Epithelial cell of prostate (primary cell): ENCODE data around the gene SC5D.

- RRBS, result no CpG with 5 or more reads among the region's 8 CpGs
These were observed 3.3 kb downstream of the ARHGEF12 start for GRCh38 chr11:120339385-120340133.

DNA sequence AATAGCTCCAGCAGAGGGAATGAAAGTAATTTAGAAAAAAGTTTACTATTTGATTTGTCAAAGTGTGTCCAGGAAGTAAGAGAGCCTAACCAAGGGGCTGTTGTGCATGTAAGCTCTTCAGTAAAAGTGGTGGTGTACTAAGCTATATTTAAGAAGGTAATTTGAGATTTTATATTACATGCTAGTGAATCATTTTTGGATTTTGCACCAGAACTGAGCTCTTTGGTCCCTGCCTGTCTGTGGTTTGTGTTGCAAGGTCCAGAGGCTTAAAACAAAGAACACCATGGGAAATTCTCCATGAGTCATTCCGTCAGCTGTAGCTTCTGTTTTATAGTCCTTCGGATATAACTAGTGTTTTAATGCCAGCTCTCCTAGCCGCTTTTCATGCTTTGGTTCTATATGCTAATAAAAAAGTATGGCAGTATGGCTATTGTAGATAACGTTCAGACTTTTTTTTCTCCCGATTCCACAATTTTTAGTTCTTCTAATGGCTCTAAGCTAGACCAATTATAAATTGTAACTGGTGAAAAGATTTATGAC lies 64.6 kb downstream of the ARHGEF12 start:
- RRBS, result no CpG with 5 or more reads among the region's 5 CpGs

GRCh38 chr11:120453495-120454078 lies 58.0 kb upstream of the GRIK4 start:
- RRBS, result no CpG with 5 or more reads among the region's 3 CpGs

- RRBS, result no CpG with 5 or more reads among the region's 1 CpG
These were observed 53.5 kb upstream of the GRIK4 start for GRCh38 chr11:120458013-120458458.

GRCh38 chr11:120467086-120467532 lies 44.4 kb upstream of the GRIK4 start:
- RRBS, result no CpG with 5 or more reads among the region's 5 CpGs

DNA sequence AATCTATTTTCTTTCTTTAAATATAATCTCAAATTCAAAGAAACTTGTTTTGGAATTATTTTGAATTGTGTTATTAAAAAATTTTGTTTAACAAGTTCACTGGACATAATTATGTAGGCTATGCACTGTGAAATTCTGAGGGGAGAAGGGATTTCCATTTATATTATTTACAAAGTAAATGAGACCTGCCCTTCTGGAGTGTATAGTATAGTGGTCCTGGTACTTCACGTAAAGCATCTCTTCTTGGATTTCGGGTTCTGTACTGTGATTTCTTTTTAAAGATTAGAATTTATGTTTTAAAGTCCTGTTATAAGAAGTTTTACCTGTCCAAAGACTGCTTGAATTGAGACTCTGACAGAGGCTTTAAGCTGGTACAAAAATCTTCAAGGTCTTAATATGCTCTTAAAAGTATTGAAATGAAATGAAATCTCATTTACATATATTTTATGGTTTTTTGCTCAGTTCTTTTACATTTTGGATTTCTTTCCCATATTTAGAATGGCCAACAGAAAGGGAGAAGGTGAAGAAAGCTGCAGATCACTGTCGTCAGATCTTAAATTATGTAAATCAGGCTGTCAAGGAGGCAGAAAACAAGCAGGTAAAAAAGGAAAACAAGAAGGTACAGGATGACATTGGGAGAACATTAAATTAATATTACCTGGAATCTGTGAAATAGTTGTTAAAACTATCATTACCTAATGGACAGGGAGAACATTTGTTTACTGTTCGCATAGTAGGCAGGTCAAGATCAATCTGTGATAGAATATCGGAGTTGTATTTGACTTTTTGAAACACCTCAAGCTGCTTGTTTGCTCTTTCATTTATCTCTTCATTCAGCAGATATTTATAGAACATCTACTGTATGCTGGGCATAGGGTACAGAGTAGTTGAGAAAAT lies 42.5 kb upstream of the GRIK4 start:
- RRBS, result no CpG with 5 or more reads among the region's 5 CpGs

DNA sequence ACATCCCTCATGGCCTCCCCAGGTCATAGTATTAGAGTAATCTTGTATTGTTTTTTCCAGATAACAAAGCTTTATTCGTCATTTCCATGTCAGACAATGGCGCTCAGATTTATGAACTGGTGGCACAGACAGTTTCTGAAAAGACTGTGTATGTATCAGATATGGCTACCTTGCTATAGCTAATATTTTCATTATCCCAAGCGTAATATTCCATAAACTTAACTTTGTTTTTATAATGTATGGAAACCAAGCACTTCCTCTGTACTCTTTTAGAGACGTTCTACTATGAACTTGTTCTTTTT lies 35.0 kb upstream of the GRIK4 start:
- RRBS, result no CpG with 5 or more reads among the region's 4 CpGs

- RRBS, result no CpG with 5 or more reads among the region's 7 CpGs
These were observed 33.5 kb upstream of the GRIK4 start for GRCh38 chr11:120477812-120478641.

DNA sequence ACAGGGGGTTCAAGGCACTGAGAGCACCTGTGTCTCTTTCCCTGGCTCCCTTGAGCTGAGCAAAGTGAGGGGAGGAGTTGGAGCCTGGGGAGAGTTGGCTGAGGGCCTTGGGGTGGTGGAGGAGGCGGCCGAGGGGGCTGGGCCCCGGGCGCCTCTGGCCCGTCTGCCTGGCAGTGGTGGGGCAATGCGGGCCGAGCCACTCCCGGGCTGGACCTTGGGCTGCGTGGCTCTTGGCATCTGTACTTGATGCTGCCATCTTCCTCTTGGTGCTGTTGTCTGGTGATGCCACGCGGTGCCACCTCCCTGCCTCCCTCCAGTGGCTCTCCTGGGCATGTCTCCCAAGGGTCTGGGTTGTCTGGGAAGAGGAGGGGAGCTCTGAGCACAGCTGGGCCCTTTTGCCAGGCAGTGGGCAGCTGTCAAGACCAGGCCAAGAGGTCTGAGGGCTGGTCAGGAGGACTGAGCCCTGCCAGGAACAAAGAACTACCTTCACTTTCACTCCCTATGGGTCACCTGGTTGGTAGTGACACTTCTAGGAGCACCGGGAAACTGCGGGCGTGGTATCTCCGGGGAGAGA lies 1.3 kb downstream of the GRIK4 start:
- RRBS, result 47% methylated on average over 6 of the region's 15 CpGs

DNA sequence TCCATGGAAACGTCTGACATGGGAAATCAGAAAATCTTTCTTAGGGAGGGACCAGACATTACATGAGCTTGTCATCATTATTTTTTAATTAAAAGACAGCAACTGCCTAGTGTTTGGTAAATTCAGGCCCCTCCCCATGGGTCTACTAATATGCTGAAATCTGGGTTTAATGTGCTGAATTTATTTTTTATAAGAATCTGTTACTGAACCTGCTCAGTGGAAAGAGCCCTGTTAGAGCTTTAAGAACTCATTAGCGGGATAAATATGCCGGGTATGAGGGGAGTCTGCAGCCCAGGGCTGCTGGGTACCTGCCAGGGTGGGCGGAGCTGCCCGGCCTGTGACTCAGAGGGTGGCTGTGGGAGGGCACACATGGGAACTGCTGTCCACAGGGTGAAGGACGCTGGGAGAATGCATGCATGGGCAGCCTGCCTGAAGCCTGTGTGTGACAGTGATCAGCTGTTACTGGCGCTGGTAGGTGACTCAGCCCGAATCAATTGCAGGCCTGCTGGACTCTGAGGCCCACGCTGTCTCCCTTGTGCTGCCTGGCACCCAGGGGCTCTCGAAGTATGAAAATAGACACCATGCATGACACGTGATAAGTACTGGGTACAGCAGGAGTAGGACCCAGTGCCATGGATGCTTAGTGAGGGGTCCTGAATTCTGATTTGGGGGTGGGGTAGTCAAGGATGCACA lies 36.2 kb downstream of the GRIK4 start:
- RRBS, result 3% methylated on average over 3 of the region's 11 CpGs

DNA sequence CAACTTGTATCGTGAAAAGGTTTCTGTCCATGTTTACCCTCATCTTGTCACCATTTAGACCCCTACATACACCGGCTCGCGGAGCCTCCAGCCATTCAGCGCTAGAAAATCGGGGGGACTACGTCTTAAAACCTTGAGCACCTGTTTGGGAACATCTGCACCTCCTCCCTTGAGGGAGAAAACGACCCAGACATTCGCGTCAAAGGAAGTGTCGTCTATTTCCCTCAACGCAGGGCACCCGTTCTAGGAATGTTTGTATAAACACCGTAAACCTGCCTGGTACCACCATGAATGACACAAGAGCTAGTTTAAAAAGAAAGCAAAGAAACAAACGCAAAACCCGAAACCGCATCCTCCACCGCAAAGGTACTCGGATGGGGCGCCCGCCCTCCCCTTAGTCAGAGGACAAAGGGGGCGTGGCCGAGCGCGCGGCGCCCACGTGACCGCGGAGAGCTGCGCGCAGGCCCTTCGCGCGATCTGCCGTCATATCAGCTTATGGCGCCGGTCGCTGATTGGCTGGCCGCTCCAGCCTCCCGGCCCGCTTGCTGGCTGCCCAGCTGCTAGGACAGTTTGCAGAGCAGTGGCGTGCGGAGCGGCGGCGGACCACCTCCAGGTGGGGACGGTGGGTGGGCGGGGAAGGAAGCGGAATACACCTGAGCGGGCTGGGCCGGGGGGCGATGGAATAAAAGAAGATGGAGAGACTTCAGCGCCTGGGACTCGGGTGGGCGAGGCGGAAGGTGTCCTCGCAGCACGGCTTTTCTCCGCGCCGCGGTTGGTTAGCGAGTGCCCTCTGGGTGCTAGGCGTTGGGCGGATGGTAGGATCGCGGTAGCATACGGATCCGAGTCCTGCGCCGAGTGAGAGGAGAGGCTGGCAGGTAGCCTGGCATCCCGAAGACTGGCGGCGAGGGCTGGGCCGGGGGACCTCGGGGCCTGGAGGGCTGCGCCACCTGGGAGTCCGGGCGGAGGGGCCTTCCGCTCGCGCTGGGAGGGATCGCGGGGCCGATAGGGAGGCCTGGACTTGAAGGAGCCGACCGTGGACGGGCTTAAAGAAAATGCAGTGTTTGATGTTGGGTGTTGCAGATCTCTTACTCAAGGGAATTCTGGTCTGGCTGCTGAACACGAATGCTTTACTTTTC lies at the start of gene SC5D:
TSS of gene SC5D (plus strand) at position 568 of the 1,136 bp plus-strand sequence.
- RRBS, result 2% methylated on average over 4 of the region's 90 CpGs

- RRBS, result no CpG with 5 or more reads among the region's 2 CpGs
These were observed 29.7 kb downstream of the SORL1 start for GRCh38 chr11:121481737-121482283.

DNA sequence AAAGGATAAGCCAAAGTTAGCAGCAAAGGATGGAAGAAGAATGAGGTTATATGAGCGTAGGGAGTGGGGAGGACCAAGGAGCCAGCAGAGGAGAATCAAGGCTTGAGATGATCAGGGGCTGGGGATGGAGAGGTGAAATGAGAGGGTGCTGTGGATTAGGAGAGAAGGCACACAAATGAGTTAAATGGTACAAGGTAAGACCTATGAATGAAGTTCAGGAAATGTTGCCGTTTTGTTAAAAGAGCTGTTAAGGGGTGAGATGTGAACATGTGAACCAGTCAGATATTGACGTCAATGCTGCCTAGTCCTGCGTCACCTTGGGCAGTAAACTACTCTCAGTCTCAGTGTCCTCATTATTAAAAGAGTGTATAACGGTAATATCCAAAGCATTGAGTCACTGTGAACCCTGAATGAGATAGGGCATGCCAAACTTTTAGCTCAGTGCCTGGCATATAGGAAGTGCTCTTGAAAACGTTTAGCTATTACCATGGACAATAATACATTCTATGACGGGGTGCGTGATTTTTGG lies 33.0 kb downstream of the SORL1 start:
- RRBS, result no CpG with 5 or more reads among the region's 8 CpGs

DNA sequence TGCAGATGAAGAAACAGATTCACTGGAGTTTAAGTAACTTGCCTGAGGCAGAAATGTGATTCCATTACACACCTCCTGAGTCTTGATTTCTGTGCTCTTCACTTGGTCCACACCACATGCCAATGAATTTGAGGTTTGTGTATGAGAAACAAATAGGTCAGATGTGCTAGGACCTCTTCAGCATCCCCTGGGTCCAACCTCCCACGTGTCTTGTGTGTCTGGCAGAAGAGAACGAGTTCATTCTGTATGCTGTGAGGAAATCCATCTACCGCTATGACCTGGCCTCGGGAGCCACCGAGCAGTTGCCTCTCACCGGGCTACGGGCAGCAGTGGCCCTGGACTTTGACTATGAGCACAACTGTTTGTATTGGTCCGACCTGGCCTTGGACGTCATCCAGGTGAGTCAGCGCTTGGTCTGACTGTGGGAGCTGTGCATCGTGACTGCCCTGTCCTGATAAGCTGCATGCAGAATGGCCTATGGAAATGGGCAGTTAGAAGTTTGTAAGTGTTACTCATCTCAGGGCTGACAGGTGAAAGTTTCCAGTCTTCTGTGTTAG lies 101.7 kb downstream of the SORL1 start:
- RRBS, result no CpG with 5 or more reads among the region's 11 CpGs

- RRBS, result no CpG with 5 or more reads among the region's 5 CpGs
These were observed 200.9 kb downstream of the SORL1 start for GRCh38 chr11:121652942-121653475.

DNA sequence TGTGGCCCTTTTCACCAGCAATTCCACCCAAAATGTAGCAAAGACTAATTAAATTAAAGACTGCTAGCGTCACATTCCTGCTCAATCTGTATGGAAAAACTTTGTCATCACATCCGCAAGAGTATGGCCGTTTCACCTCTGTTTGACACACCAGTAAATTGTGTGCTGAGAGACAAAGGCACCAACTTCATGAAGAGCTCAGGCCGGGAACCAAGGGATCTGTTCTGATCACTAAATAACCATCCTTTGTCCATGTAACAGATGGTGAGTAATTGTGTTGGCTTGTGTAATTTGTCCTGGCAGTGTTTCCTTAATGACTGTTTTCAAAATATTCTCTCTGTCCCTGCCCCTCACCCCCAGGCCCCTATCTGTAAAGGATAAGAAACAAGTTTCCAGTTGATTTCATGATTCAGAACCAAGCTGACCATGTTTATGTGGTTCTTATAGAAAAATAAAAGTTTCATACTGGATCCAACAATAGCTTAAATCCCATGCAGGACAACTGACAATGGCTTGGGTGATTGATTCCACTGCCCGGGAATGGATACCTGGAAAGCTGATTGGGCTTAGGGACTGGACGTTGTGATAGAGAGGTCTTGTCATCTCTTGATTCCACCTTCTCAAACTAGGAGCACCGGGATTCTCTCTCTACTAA lies 210.1 kb downstream of the SORL1 start:
- RRBS, result 97% methylated on average over 2 of the region's 7 CpGs

- RRBS, result no CpG with 5 or more reads among the region's 6 CpGs
These were observed 221.0 kb downstream of the SORL1 start for GRCh38 chr11:121673022-121673533.

DNA sequence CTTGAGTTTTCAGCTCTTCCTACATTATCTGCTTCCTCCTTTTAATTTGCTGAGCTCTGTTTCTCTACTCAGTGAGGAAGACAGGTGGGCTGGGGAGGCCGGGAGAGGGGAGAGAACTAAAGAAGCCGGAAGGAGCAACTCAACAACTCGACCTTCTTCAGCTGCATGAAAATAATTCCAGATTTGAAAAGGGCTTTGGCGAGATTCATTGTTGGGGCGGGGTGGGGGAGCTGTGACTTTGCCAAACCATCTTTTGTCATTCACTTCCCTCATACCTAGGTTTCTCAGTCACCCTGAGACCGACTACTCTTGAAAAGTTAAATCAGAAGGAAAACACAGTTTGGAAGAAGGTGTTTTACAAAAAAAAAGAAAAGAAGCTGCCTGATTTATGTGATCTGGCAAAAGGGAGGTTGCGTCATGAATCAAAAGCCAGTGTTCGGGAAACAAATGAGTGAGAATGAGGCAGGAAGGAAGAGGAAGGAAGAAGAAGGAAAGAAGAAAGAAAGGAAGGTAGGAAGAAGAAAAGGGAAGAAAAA lies 314.8 kb downstream of the BLID start:
- RRBS, result no CpG with 5 or more reads among the region's 8 CpGs

GRCh38 chr11:121827145-121827345 lies 289.0 kb downstream of the BLID start:
- RRBS, result no CpG with 5 or more reads among the region's 1 CpG

DNA sequence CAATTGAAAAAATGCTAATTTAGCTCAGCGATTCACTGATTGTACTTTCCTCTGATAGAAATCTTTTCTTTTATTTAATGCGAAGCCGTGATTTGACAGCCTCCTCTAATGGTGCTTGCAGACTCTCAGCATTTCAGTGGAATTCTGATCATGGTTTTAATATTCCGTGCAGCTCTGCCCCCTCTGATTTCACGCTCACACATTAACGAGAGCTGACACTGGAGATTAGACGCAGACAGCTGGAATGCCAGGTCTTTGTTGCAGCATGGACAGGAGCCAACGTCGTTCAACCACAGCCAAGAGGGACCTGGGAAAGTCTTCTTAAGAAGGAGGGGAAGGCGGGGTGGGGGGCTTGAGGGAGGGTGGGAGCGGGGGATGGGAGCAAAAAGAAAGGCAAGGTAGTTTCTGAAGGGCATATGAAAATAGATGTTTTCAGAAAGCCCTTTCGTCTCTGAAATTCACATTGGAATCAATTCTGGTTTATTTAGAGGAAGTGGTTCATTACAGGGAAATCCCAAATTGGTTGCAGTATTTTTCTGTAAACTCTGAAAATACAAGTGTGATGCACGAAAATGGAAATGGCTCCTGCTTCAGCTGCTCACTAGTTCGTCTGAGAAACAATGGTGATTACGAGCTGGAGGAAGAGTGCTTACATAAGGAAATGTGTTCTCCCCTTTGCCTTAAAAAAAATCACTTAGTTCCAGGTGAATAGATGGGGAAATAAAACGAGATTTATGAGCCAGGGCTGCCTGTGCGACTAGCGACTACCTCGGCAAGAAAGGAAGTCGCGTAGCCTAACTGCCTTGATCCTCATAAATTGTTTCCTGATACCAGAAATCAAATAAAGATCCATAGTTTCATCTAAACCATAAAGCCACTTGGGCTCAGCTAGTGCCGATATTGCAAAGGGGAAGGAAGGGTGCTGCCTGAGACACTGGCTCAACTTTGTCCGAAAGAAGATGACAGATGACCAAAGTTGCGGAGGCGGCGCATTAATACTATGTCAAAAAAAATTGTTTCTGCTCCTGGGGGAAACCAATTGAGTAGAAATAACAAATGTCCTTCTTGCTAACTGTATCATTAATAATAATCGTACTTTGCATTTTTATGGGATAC lies 186.1 kb downstream of the BLID start:
- RRBS, result no CpG with 5 or more reads among the region's 27 CpGs